Myometrial cell (primary cell): ENCODE measurements around the genes SSX2 and GPR173.

- RAMPAGE, long total RNA = no peak
Measured at GRCh38 chrX:51850815-51851162, 42.6 kb upstream of the MAGED1 start.

DNA sequence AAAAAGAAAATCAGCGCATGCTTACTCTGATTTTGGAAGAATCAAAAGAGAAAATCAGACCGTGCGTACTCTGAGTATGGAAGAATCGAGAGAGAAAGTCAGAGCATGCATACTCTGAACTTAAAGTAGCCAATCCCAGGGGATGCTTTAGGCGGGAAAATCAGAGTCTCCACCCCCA lies 118 bp downstream of the SSX7 start:
- RAMPAGE, long total RNA = no peak

- RAMPAGE, long total RNA = no peak
Measured at GRCh38 chrX:52707006-52707387, at the start of gene SSX2. Gene SSX2 (minus strand): TSS chrX:52707178.

DNA sequence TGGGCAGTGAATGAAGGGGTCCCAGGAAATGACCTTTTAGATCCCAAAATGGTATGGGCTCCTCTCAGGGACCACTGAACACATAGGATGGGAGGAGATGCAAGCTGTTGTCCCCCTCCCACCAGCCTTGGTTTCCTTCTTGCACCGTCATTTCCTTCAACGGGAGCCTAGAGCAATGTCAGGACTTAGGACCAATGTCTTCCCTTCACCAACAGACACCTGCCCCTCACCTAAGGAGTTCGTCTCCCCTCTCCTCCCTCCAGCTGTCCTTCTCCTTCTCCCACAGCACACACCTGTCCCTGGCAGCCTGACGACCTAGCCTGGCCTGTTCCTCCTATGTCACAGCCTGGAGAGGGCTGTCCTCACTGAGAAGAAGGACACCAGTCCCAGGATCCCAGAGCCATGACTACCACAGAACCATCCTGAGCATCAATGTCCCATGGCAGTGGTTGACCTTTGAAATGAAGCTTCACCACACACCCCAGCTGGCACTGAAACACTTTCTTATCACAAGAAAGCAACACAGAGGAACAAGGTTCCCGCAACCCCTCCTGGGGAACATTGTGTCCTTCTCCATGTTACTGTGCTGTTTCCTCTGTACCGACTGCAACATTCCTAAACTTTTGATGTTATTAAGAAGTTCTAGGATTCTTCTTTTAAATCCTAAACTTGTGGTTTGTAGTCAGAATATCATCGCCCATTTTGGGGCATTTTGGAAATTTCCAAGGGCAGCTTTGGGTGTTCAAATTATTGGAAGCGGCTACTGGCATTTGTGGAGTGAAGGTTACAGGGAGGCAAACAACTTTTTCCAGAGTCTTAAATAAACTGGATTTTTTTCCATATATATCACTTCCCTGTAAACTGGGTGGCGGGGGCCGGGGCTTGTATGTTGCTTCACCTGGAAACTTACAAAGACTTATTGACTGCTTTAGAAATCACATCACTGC lies 21.2 kb upstream of the FAM156A start:
- RAMPAGE, long total RNA = no peak

- RAMPAGE, long total RNA = no peak
Measured at GRCh38 chrX:53048092-53049299, at the start of gene GPR173. Gene GPR173 (plus strand): TSS chrX:53048789.

DNA sequence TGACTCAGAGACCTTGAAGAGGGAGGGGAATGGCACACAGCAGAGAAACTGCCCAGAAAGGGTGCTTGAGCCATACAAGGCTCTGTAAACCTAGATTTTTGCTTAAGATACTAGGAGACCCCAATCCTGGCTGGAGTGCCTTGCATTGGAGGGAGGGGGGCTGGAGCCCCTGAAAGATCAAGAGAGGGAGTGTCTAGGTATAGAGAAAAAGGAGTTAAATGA lies 1.4 kb downstream of the TSPYL2 start:
- RAMPAGE, long total RNA = no peak

- RAMPAGE, long total RNA = no peak
Measured at GRCh38 chrX:53087685-53087936, 5.4 kb downstream of the TSPYL2 start.

- RAMPAGE, long total RNA = no peak
Measured at GRCh38 chrX:53116030-53116641, 22.2 kb downstream of the KANTR start.

GRCh38 chrX:53214149-53214591 lies 10.8 kb downstream of the KDM5C start:
- RAMPAGE, long total RNA = no peak

- RAMPAGE, long total RNA = no peak
Measured at GRCh38 chrX:53266723-53267219, 41.8 kb upstream of the KDM5C start.

DNA sequence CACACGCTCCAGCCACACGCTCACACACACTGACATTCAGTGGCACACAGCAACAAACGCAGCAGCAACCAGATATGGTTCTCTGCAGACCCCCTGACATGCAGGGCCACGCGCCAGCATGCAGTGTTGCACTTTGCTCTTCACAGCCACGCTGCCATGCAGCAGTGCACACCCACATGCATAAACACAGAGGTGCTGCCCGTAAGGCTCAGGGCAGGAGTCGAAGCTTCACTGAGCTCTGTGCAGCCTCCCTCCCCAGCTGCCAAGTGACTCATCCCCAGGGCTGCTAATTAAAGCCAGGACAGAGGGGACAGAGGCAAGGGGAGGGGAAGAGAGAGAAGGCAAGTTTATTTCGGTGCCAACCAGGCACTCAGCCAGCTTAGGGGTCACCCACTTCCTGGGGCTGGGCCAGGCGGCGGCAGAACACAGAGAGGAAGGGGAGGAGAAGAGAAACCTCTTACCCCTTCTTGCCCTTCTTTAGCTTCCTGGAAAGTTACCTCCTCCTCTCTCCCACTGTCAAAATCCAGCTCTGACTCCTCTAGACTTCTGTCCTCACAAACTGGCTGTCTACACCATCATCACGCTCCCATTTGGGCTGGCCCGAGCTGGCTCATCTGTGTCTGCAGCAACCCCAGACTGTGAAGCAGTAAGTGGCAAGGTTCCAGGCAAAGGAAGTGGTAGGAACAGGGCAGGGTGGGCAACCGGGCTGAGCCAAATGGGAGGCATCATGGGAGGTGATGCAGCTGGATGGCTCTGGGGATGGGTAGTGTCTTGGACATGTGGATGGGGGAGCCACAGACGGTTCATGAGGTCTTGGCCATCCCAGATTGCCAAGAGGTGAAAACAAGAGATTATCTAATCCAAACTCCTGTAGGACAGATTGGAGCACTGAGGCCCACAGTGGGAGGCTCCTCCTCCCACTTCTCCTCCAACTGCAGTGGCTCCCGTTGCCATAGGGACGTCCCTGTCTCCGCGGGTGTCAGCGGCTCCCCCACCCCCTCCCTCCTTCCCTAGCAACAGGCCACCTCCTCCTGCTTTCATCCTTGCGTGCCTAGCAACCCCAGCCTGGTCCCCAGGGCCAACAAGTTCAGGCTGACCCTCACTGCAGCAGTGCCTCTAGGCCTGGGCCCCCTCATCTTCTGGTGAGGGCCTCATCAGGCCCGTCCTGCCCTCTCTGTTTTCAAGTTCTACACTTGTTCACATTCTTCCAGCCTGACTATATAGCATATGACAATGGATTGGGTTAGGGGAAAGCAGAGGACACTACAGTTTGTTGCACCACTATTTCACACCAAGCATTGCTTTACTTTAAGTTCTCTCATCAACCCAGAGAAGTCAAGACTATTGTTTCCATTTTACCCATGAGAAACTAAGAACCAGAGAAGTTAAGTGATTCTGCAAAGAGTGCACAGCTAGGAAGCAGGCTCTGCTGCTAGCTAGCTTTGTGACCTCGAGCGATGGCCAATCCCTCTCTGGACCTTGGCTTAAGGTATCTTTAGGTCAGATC lies 33.2 kb downstream of the IQSEC2 start:
- RAMPAGE, long total RNA = no peak

GRCh38 chrX:53405744-53406166 lies 16.7 kb downstream of the SMC1A start:
- RAMPAGE, long total RNA = no peak

GRCh38 chrX:53411601-53412395 lies 10.7 kb downstream of the SMC1A start:
- RAMPAGE, long total RNA = no peak

DNA sequence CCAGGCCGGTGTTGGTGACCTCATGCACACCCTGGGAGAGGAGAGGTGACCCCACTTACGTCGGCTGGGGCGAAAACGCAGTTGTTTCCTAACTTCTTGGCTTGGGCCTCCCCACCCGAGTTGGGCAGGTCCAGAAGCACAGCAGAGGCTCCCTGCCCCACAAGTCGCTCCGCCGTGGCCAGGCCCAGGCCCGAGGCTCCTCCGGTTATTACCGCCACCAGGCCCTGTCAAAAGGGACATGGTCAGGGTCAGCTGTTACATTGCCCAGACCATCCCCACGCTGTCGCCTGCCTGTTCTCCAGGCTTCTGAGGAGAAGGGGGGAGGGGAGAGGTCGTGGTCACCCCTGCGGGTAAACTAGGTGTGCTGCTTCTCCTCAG lies 518 bp downstream of the HSD17B10 start:
- RAMPAGE, long total RNA = no peak

DNA sequence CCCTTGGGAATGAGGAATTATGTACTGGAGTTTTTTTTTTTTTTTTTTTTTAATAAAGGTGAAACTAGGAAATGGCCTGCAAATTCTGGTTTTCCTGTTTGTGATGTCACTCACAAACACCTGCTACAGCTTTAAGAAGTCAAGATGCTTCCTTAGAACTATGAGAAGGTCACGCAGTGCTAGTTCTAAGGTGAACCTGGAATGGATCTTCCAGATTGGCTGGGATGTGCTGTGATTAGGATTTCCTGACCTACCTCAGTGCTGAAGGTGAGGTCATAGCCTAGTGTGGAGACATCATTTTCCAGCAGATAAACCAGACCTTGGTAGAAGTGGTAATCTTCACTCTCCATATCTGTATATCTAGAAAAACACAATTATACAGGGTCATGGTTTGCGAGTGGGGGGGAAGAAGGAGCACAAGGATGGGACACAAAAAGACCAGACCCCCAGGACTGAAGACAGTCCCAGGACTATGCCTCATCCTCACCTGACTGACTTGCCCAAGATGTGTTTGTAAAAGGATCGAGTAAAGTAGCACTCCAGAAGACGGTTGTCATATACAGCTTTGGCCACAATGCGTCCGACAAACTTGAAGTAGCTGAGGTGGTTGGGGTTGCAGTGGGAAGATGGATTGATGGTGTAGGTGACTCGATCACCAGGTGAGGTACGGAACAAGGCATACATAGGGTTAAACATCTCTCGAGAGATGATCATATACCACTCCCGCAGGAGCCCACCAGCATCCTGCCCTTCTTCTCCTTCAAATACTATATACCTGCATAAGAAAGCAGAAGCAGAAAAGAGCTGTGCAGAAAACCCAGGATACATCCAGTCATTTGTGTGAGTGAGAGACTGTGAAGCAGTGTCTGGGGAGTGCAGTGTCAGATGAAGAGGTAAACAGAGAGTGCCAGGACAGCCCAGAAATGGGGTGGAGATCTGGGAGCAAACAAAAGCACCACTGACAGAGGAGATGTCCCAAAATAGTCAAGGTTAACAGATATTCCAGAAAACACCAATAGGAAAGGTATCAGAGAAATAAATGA lies 102.0 kb upstream of the HSD17B10 start:
- RAMPAGE, long total RNA = no peak

DNA sequence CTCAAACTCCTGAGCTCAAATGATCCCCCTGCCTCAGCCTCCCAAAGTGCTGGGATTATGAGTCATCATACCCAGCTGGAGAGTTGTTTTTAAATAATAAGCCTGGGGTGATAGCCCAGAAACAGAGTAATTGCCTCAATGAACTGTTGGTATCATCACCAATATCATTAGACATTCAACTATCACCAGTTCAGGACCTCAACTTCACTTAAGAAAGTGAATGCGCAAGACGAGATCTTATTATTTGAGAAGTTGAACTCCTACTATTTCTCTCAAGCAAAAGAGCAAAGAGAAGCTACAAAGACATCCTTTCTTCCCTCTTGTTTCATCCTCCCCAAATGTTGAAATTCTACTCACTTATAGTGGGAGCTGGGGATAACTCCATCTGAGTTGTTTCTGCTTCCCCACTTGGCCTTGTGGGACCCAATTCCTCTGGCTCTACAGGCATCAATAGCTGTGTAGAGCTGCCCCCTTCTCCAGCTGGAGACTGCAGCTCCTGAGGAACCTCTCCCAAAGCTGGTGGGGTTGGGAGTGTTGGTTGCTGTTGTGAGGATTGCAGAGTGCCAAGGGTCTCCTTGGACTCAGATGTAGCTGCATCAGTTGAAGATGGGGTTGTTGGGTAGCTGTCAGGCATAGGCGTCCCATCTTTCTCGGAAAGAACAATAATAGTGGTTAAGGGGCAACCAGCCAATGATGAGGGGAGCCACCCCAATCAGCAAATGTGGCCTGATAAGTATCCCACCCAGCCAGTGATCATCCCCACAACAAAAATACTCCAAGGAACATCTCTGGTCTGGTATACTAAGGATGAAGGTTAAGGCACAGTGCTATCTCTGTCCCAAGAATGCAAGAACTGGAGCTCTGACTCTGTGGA lies 120.3 kb upstream of the HSD17B10 start:
- RAMPAGE, long total RNA = no peak

DNA sequence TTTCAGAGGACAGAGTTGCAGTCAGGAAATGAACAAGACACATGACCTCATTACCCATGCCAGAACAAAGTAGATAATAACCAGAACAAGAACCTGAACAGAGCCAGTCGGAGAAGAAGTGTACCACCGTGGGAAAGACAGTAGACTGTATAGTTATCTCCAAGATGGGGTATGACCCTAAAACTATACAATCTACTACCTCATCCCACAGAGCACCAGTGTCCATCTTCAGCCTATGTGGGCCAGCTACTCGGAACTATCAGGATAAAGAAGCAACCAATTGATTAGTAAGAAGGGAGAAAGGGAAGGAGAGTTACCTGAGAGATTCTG lies 122.9 kb upstream of the HSD17B10 start:
- RAMPAGE, long total RNA = no peak

GRCh38 chrX:53573574-53574080 lies 112.9 kb downstream of the HUWE1 start:
- RAMPAGE, long total RNA = no peak

GRCh38 chrX:53584715-53585428 lies 101.6 kb downstream of the HUWE1 start:
- RAMPAGE, long total RNA = no peak

- RAMPAGE, long total RNA = no peak
Measured at GRCh38 chrX:54182108-54183112, 644 bp downstream of the FAM120C start.